Metastatic Liver Carcinoma in the Lung (tissue), 2 donors: ENCODE measurements around the genes UFL1 and BVES.

GRCh38 chr6:96521028-96521948, at the start of gene UFL1:
TSS of gene UFL1 (plus strand) at chr6:96521806.
- PRO-cap, 2 experiments = peak in 2 of 2 experiments; most common plus-strand start chr6:96521819 (in 2); most common minus-strand start chr6:96521686 (in 2)

GRCh38 chr6:96885247-96885849, 12.3 kb downstream of the NDUFAF4 start:
- PRO-cap, 2 experiments = no peak in any of the 2 experiments

DNA sequence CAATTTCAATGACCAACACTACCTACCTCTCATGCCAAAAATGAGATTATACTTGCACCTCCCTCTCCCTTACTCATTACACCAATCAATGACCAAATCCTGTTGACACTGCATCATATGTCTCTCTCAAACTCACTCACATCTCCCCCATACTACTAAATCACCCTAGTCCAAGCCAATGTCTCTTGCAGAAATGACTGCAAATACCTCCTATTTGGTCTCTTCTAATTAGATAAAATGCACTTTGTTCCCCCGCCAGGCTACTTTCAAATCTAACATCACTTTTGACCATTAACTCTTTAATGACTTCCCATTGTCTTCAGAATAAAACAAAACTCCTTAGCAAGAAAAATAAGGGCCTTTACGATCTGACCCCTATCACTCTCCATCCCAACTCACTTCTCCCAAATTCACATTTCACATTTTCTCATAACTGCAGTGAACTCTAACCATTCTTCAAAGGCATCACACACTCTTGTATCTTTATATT, 4.6 kb downstream of the NDUFAF4 start:
- PRO-cap, 2 experiments = no peak in any of the 2 experiments

GRCh38 chr6:96897261-96897601, 460 bp downstream of the NDUFAF4 start:
- PRO-cap, 2 experiments = peak in 1 of 2 experiments; most common plus-strand start chr6:96897473 (in 1); most common minus-strand start chr6:96897450 (in 1)

GRCh38 chr6:98833184-98833406, 1.3 kb upstream of the POU3F2 start:
- PRO-cap, 2 experiments = no peak in any of the 2 experiments

DNA sequence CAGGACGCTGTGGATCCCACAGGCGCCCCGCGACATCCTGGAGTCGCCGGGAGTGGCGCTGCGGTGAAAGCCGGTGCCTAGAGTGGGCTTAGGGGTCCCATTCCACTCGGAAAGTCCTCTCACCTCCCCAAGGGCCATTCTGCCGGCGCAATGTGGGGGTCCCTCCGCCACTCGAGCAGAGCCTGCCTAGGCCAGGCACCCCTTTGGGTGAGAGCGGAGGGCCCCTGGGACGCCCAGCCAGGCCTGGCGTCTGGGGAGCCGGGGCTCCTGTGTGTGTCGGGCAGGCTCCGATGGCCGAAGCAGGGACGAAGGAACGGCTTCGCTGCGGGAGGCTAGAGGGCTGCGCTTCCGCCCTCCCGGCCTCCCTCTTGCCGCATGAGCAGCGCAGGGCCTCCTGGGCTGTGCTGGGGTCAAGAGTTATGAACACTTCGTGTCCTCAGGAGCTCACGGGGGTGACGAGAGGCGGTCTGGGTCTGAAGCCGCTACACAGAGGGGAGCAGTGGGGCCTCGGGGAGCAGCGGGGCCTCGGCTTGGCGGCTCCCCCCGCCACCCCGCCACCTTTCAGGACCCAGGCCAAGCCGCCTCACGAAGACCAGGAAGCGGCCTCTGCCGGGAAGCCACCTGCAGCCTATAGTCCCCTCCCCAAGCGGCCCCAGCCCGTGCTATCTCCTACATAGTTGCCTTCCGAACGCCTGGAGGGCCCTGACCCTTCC, 13.6 kb downstream of the POU3F2 start:
- PRO-cap, 2 experiments = no peak in any of the 2 experiments

GRCh38 chr6:99408015-99408622, 14.1 kb upstream of the COQ3 start:
- PRO-cap, 2 experiments = no peak in any of the 2 experiments

- PRO-cap, 2 experiments = no peak in any of the 2 experiments
These were observed 18.2 kb downstream of the CCNC start for GRCh38 chr6:99550132-99550752.

- PRO-cap, 2 experiments = no peak in any of the 2 experiments
These were observed 6.4 kb downstream of the SIM1 start for GRCh38 chr6:100458100-100458942.

DNA sequence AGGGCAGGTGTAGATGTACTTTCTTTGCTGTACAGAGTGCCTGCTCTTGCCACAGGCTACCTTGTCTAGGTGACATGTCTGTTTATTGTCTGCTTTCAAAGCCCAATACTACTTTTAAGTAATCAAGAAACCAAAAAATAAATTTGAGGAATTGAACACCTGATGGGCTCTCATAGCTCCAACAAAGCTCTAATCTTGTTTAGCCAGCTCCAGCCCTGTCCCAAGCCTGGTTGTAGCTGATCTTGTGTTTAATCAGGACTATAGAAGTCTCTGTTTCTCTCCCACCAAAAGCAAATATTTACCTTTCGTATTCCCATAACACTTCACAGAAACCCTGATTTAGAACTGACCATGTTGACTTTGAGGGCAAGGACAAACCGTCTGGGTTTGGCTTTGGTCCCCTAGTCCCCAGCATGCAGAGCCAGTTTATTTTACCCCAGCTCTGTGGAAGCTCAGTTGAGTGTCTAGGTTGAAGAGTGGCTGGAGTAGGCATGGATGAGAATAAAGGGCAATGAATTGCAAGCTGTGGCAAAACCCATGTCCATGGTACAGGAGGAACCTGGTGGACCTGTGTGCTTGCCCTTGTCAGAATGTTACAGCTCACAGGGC, 17.9 kb upstream of the SIM1 start:
- PRO-cap, 2 experiments = no peak in any of the 2 experiments

DNA sequence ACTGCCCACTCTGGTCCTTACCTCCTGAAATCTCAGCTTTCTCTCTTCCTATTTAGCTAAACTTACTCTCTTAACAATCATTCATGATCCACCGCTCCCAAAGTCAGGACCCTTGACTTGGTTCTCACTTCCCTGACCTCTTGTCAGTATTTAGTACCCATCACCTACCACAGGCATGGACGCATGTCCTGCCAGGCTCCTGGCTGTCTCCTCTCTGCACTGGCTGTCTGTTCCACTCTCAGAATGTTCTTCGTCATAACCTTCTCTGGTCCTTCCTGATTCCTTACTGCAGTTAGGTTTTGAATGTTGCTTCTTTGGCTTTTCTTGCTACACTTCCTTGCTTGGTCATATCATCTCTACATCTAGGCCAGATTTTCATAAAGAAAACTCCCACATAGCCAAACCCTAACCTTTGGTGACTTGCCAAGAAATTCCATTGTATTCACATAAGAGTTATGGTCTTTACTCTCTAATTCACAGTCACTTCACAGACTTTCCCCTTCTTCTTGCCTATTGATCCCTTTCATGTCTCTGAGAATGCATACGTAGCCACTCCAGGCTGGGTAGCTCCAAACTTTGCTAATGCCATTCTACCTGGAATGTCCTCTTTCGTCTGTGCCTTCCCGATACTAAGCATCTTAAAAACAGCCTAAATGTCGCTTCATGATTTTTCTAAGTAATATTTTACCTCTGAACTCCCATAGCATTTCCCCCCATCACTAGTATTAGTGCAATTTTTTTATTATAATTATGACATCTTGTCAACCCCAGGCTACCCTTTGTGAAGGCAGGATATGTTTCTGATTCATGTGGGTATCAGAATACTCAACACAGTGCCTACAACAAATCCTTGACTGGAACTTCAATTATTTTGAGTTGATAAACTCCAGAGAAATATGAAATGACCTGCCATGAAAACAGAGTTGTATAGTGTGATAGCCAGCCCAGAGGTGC, 42.0 kb upstream of the SIM1 start:
- PRO-cap, 2 experiments = no peak in any of the 2 experiments

DNA sequence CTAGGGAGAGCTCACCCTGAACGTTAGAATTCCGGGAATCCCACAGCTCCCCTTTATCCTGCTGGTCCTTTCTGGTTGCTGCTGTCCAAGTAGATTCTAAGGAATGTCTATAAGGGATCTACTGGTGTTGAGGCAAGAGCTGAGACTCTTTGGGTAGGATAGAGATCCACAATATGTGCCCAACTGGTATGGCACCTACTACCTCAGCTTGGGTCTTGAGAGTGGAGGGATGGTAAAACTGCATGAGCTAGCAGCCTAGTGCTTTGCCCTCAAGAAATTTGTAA, 568.2 kb downstream of the GRIK2 start:
- PRO-cap, 2 experiments = no peak in any of the 2 experiments

- PRO-cap, 2 experiments = no peak in any of the 2 experiments
These were observed 1150.8 kb downstream of the HACE1 start for GRCh38 chr6:103708918-103709386.

DNA sequence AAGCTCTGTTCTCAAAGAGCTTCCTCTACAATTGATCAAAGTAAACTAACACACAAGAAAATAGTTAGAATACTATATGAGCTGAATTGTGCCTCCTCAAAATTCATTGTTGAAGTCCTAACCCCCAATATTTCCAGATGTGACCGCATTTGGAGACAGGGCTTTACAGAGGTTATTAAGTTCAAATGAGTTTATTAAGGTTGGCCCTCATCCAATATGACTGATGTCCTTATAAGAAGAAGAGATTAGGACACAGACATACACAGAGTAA, 437.7 kb downstream of the HACE1 start:
- PRO-cap, 2 experiments = no peak in any of the 2 experiments

DNA sequence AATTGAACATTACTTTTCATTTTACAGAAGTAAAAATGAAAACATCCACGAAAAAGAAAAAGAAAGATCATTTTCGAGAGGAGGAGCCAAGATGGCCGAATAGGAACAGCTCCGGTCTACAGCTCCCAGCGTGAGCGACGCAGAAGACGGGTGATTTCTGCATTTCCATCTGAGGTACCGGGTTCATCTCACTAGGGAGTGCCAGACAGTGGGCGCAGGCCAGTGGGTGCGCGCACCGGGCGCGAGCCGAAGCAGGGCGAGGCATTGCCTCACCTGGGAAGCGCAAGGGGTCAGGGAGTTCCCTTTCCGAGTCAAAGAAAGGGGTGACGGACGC, 370.4 kb downstream of the HACE1 start:
- PRO-cap, 2 experiments = no peak in any of the 2 experiments

DNA sequence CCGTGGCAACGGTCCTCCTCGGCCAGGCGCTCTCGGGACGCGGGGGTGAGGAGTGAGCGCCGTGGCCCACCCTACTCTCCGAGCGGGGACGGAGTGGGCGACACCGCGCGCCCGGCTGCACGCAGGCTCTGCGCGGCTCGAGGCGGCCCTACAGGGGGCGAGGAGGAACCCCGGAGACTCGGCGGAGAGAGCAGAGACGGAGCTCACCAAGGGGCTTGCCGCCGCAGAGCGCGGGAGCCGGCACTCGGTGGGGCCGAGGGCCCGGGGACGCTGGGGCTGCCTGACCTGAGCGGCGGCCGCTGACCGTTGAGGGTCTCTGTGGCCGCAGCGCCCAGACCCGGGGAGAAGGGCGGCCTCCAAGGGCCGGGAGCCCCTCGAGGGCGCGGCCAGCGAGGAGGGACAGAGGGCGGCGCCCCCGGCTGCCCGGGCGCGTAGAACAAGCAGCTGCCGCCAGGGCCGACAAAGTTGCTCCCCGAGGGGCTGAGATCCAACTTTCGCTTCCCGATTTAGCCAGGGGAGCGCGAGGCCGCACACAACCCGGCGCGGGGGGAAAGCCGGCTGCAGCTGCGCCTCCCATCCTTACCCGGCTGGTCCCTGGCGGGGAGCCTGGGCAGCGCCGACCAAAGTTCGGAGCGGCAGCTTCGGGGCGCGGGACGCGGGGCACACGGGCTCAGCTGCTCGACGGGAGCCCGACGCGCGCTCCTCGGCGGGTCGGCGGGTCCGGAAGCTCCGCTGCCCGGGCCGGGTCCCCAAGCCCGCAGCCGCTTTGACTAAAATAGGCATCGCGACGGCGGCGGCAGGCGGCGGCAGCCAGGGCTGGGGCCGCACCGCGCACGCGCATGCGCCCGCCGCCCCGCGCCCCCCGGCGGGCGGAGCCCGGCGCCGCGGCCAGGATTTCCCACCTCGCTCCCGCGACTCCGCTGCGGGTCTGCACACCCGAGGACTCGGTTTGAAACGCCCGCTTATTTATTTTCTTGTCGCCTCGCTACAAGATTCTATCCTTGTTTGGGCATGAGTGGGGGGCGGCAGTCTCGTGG, at the start of gene BVES:
BVES (minus strand) TSS at position 772 of the 1,037 bp plus-strand sequence.
- PRO-cap, 2 experiments = peak in 1 of 2 experiments; most common plus-strand start position 920 of the sequence (in 1); most common minus-strand start position 722 of the sequence (in 1)

DNA sequence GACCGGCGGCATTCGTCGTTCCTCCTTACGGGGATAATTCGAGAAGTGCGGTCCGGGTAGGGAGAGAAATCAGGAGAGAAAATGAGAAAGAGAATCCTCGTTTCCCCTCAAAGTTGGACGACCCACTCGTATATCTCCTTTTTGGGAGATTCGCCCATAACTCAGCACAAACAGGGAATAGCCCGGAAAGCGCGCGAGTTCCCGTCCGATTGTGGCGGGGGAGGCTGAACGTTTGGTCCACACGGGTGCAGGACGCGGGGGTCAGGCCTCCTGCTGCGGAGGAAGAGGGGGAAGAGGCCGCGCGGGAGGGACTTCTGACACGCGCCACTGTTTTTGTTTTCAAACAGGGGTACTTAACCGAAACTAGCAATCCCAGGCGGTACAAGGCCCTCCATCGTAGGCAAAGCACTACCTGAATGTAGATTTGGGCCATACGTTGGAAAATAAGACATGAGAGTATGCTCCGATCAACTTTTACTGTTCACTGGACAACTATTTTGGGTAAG, 519 bp upstream of the BVES start:
- PRO-cap, 2 experiments = no peak in any of the 2 experiments

DNA sequence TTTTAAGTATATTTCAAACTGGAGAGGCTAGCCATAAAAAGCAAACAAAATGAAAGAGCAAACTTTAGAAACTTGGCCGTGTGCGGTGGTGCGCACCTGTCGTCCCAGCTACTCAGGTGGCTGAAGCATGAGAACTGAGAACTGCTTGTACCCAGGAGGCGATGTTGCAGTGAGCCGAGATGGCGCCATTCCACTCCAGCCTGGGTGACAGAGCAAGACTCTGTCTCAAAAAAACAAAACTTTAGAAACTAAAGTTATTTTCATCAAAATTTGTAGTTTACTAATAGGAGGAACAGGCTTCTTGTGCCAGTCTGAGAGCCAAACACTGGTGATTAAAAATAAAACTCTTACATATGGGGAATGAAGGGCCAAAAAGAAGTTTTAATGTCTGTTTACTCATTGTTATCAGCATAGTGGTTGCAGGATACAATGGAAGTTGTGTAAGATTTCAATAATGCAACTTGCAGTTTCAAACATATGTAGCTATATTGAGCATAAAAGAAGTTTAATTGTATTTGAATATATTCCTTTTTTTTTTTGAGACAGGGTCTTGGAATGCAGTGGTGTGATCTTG, 100.3 kb upstream of the POPDC3 start:
- PRO-cap, 2 experiments = no peak in any of the 2 experiments

- PRO-cap, 2 experiments = no peak in any of the 2 experiments
These were observed 100.4 kb downstream of the PREP start for GRCh38 chr6:105302077-105303342.

GRCh38 chr6:105307307-105307742, 95.6 kb downstream of the PREP start:
- PRO-cap, 2 experiments = no peak in any of the 2 experiments